Occipital lobe (tissue), 2 donors: ENCODE data around the genes KIR2DL3, TNNI3, BRSK1, ISOC2, ZNF580 and ZNF581.

DNA sequence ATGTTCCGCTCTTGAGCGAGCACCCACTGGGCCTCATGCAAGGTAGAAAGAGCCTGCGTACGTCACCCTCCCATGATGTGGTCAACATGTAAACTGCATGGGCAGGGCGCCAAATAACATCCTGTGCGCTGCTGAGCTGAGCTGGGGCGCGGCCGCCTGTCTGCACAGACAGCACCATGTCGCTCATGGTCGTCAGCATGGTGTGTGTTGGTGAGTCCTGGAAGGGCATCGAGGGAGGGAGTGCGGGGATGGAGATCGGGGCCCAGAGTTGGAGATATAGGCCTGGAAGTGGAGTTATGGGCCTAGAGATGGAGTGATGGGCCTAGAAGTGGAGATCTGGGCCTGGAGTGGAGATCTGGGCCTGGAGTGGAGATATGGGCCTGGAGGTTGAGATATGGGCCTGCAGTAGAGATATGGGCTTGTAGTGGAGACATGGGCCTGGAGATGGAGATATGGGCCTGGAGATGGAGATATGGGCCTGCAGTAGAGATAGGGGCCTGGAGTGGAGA is at the start of gene KIR2DL3:
KIR2DL3 (plus strand) TSS at position 144 of the 509 bp plus-strand sequence.
- RAMPAGE, long total RNA, result no peak

DNA sequence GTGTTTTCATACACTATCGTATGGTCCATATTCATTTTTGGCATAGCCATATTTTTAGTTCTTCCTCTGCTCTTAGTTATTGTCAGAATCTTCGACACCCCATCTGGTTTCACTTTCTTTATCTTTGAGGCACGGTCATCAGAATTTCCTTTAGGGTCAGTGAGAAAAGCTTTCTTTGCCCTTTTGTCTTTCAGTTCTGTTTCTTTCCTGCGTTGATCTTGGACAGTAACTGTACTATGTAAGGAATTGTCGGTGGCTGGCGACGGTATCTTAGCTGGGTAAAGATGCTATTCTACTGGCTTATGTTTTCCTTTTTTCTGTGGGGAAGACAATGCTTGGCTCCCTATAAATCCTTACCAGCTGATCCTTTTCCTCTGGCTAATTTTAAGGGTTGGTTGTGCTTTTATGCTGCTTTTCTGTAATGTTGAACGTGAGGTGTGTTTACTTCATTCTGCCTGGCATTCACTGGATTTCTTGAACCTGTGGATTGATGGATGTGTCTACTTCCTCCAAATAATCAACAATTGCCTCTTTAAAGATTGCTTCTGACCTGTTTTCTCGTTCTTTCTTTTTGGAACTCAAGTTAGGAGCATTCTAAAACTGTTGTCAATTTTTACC is 10.4 kb upstream of the KIR2DL4 start:
- RAMPAGE, long total RNA, result no peak

DNA sequence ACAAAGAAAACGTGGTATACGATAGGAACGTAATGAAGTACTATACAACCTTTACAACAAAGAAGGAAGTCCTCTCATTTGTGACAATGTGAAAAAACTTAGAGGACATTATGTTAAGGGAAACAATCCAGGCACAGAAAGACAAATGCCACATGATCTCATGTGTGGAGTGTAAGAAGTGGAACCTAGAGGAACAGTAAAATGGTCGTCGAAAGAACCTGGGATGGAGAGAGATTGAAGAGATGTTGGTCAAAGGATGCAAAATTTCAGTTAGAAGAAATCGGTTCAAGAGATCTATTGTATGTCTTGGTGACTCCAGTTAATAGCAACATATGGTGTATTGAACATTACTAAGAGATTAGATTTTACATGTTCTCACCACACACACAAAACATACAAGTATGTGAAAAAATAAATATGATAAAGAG is 2.2 kb upstream of the KIR2DL4 start:
- RAMPAGE, long total RNA, result no peak

- RAMPAGE, long total RNA, result no peak
Measured at GRCh38 chr19:54877028-54877921, 3.2 kb downstream of the FCAR start.

DNA sequence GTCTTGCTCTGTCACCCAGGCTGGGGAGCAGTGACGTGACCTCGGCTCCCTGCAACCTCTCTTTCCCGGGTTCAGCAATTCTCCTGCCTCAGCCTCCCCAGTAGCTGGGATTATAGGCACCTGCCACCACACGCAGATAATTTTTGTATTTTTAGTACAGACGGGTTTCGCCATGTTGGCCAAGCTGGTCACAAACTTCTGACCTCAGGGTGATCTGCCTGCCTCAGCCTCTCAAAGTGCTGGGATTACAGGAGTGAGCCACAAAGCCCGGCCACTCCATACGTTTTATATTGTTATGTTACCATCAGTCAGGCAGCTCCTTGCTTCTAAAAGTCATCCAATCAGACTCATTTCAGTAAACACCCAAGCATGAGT is 14.0 kb upstream of the NCR1 start:
- RAMPAGE, long total RNA, result no peak

DNA sequence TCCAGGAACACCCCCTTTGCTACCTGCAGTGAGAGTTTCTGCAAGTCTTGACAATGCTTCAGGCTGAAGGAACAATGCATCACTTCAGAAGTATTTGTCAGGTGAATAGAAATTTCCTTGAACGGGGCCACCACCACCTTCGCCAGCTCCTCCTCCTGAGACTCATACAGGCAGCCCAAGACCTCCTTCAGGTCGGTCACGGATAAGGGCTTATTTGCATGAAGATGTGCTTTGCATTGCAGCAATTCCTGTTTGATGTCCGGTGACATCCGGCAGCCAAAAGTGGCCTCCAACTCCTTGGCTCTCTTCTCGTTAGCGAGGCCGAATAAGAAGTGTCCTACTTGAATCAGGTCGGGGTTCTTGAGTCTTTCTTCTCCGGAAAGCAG is 27.3 kb upstream of the NLRP2 start:
- RAMPAGE, long total RNA, result no peak

DNA sequence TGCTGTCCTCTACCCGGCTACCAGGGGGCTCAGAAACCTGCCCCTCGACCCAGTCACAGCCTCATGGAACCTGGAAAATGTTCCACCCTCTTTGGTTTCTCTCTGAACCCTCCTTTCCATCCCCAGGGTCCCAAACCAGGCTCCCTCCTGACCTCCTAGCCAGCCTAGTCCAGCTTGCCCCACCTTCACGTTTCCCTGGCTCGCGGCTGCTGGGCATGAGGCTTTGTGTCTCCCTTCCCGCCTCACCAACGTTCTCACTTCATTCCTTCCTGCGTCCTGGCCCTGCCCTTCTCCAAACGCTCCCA is 12.2 kb downstream of the EPS8L1 start:
- RAMPAGE, long total RNA, result no peak

GRCh38 chr19:55088560-55089120 is 13.0 kb downstream of the EPS8L1 start:
- RAMPAGE, long total RNA, result no peak

DNA sequence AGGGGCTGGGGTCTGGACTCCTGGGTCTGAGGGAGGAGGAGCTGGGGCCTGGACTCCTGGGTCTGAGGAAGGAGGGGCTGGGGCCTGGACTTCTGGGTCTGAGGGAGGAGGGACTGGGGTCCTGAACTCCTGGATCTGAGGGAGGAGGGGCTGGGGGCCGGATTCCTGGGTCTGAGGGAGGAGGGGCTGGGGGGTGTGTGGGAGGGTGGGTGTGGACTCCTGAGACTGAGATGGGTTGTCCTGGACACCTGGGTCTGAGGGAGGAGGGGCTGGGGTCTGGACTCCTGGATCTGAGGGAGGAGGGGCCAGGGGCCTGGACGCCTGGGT is 1.6 kb downstream of the TNNT1 start:
- RAMPAGE, long total RNA, result no peak

GRCh38 chr19:55157332-55158143 is at the start of gene TNNI3:
TNNI3 (minus strand) TSS chr19:55157732.
- RAMPAGE, long total RNA, result no peak

DNA sequence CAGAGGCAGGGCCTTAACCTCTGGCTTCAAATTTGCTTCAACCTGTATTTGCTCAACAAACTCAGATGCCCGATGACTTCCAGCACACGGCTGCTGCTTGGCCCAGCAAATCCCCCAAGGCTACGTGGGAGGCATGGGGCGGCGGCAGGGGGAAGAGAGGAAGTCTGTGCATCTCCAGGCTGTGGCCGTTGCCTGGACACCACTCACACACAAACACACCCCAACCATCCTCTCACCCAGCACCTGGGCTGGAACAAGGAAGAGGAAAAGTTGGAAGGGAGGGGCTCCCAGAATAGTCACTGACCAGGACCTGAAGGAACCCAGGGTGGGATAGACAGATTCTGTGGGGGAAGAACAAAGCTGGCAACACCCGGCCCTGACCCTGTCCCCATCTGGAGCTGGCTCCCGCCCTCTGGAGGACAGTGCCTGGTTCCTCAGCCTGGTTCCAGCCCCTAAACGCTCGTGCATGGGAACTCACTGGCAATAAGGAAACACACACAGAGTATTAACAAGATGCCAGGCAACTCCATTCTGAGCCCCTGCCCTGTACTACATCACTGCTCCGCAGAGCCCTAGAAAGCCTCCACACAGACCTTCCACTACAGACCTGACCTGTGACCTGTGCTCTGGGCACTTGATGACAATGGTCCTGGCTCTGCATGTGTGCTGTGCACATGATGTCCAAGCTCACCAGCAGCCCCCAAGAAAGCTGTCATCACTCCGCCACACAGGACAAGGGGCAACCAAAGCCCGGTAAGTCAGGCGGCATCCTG is 11.1 kb downstream of the PPP6R1 start:
- RAMPAGE, long total RNA, result no peak

GRCh38 chr19:55273910-55274612 is 5.8 kb downstream of the HSPBP1 start:
- RAMPAGE, long total RNA, result no peak

GRCh38 chr19:55279359-55279754 is 553 bp downstream of the HSPBP1 start:
- RAMPAGE, long total RNA, result no peak

DNA sequence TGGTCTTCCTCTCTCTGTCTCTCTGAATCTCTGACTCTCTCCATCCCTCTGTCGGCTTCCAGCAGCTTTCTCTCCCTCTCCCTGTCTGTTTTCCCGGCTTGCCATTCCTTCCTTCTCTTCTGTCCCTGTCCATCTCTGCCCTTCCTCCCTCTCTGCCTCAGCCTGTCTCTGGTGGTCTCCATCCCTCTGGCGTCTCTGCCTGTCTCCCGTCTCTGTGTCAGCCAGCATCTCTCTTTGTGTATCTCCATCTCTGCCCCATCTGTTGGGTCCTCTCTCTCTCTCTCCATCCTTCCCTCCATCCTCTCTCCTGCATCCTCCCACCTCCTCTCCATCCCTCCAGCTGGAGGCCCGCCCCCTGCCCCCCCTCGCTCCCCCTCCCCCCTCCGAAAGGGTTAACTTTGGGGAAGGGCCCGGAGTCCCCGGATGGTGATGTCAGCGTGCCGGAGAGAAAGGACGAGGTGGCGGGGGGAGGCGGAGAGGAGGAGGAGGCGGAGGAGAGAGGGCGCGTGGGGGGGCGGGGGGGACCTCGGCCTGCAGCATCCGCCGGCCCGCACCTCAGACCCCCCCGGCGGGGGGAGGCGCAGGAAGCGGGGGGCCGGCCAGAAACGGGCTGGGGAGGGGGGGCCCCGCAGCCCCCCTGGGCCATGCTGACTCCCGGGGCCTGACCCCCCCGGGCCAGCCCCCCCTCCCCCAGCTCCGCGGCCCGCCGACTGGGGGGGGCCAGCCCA is at the start of gene BRSK1:
BRSK1 (plus strand) TSS at position 422 of the 728 bp plus-strand sequence.
- RAMPAGE, long total RNA, result no peak

DNA sequence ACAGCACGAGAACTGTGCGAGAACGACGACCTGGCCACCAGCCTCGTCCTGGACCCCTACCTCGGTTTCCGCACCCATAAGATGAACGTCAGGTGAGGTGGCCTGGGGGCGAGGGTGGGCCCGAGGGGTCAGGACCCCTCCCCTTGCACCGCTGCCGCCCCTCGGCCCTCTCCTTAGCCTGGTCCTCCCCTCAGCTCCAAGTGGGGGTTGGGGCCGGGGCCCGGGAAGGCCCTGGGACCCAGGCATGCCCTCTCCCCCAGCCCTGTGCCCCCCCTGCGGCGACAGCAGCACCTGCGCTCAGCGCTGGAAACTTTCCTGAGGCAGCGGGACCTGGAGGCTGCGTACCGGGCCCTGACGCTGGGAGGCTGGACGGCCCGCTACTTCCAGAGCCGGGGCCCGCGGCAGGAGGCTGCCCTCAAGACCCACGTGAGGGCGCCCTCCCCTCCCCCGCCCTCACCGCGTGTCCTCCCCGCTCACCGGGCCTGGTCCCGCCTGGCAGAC is 2.3 kb downstream of the KMT5C start:
- RAMPAGE, long total RNA, result no peak

- RAMPAGE, long total RNA, result no peak
Measured at GRCh38 chr19:55443363-55443858, 311 bp upstream of the SHISA7 start.

- RAMPAGE, long total RNA, result start-site peak on the minus strand at chr19:55461627-55461677, 379 and 355 reads in 2 replicates
Measured at GRCh38 chr19:55461525-55461902, at the start of gene ISOC2. ISOC2 (minus strand) TSS chr19:55461642.

DNA sequence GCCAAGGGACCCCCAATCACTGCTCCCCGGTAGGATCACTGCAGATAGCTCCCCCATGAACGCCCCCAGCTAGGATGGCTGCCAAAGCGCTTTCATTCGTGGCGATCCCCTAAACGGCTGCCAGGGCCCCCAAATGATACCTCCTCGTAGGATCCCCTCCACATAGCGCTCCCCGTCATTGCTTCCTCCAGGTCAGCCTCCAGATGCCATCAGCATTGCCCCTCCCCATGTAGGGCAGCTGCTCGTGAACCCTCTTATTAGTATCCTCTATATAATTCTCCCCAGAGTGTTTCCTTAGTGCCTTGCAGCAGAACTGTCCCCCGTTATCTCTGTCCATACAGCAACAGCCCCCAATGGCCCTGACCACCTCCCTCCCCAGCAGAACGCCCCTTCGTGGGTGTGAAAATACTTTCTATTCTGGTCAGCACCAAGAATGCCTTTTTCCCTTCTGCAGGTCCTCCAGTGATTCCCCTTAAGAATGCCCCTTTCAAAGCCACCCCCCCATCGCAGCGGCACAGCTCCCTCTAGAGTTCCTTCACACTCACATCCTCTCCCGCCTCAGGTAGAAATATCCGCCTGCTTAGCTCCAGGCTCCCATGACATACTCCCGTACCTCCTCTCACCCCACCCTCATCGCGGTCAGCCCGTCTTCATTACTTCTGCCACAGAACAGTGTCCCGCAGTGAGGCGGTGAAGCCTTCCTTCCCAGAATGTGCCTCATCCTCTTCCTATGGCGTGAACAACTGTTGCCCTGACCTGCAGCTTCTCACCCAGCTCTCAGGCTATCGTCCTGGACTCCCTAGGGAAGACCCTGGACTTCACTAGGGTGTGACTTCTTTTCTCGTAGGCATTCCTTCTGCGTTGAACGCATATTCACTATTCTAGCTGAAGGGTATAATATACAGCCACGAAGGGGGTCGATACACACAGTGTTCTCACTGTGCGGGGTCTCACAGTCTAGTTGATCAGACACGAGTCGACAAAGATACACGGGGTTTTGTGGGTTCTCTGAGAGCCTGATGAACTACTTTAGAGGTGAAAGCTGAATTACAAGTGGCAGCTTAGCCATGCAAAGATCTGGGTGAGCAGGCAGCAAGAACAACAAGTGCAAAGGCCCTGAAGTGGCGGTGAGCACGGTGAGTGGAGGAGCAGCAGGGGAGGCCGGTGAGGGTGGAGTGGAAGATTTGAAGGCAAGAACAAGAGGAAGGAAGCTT is 821 bp downstream of the ZNF865 start:
- RAMPAGE, long total RNA, result no peak

- RAMPAGE, long total RNA, result no peak
Measured at GRCh38 chr19:55640877-55641653, at the start of gene ZNF580. ZNF580 (plus strand) TSS chr19:55641002.

DNA sequence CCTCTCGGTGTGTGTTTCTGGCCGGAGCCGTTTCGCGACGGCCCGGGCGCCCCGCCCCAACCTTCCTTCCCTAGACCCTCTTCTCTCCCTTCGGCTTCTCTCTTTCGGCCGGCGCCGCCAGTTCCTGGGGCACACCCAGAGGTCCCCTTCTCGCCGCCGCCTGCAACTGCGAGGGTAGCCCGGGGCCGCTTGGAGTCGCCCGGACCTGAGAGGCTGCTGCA is at the start of gene ZNF581:
ZNF581 (plus strand) TSS at position 100 of the 221 bp plus-strand sequence.
- RAMPAGE, long total RNA, result no peak